Heart left ventricle (tissue), 7 donors: ENCODE results near the gene IRS2.

DNA sequence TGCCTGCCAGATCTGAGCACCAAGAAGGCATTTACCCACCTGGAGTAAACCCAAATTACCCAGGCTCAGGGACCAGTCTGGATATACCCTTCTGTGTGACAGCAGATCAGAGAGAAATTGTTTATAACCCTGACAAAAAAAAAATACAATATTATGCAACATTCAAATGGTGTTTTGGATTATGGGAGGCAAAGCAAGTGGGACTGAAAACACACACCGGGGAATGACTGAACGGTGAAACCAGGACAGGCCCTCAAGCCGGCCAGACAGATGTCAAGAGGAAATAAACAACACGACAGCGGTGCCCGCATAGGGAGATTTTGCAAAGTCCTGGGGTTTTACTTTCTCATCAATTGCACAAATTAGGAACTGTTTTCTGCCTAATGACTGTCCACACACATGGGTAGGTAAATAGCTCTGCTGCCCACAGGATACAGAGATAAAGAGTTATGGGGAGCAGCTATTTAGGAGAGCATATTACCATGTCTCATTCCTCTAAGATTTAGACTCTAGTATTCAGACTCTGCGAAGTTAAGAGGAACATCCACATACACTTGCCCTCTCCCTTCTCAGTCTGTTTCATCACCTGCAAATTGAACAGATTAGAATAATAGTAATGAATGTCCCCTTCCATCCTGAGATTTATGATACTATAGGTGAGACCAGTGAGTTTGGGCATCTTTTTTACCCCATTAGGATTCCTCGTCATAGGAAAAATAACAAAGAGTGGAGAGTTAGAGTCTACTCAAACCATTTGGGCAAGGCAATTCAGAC is 134.4 kb downstream of the IRS2 start:
- PRO-cap, 6 experiments = no peak in any of the 6 experiments
- RAMPAGE, long total RNA, 2 experiments = no peak in any of the 2 experiments
- RRBS = no CpG with 5 or more reads among the region's 8 CpGs

DNA sequence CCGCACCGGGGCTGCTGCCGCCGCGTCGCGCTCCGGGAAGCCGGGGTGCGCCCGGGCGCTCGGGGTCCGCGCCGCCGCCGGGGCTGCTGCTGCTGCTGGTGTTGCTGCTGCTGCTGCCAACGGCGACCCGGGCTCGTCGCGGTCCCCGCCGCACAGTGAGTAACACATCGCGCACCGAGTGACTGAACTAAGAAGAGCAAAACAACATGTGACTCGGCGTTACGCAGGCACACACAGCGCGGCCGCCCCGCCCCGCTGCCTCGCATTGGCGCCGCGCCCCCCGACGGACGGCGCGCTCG is at the start of gene IRS2:
TSS of gene IRS2 (minus strand) at position 164 of the 299 bp plus-strand sequence.
- PRO-cap, 6 experiments = peak in 6 of 6 experiments; most common minus-strand start position 157 of the sequence (in 5)
- RAMPAGE, long total RNA, 2 experiments = no peak in any of the 2 experiments
- RRBS = 2% methylated on average over 5 of the region's 47 CpGs

DNA sequence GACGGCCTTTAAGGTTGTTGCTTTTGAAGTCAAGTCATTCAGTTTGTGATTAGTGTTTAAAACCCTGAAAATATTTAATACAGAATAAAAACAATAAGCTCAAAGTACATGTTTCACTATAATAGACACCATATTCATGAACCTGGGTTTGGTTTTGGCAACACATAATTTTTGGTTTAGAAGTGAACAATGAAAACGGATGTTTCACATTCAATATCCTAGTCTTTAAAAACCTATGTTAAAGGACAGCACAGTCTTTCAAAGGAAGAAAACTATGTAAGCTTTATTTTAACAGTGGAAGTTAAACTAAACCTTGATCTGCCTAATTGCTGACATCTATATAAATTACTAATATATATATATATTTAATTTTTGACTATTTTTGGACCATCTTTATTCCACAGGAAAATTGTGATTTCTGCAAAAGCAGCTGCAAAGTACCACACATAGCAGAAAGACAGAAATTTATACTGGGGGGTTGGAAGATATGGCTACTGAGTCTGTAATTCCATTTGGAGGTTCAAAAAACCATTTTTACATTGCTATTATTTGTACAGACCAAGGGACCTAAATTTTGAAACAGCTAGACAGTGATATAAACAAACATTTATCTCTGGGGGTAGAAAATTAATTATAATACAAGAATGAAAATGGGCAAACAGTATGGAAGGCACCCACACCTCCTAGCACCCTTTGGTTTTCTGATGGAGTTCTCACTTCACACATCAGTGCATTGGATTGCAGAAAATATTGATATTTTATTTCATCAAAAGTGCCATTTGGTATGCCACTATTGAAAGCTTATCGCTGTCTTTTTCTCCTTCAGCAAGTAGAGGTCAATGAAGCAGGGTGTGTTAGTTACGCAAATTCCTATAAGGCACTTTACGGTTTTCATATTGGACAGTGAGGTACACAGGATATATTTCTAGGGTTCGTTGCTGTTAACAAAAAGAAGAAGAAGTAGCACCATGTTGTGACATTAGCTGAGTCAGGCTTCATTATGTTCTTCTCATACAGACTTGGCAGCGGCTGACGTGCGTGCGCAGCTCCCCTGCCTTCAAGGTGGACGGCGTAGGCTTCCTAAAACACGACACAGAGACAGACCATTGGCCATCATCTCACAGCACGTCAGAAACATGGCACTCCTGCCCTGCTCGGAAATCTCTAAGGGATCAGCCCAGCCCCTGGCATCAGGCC is 157.2 kb downstream of the COL4A1 start:
- PRO-cap, 6 experiments = no peak in any of the 6 experiments
- RAMPAGE, long total RNA, 2 experiments = no peak in any of the 2 experiments
- RRBS = no CpG with 5 or more reads among the region's 15 CpGs

DNA sequence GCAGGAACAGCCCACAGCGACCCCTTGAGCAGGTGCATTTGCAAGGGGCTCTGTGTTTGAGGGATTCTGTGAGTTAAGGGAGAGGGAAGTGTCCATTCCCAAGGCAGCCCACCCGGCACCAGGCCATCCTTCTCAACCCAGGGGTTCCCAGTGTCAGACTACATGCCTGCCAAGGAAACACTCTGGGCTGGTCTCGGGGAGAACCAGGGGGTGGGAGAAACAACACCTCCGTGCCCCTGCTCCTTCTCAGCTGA is 135.2 kb downstream of the COL4A1 start:
- PRO-cap, 6 experiments = no peak in any of the 6 experiments
- RAMPAGE, long total RNA, 2 experiments = no peak in any of the 2 experiments
- RRBS = no CpG with 5 or more reads among the region's 4 CpGs

DNA sequence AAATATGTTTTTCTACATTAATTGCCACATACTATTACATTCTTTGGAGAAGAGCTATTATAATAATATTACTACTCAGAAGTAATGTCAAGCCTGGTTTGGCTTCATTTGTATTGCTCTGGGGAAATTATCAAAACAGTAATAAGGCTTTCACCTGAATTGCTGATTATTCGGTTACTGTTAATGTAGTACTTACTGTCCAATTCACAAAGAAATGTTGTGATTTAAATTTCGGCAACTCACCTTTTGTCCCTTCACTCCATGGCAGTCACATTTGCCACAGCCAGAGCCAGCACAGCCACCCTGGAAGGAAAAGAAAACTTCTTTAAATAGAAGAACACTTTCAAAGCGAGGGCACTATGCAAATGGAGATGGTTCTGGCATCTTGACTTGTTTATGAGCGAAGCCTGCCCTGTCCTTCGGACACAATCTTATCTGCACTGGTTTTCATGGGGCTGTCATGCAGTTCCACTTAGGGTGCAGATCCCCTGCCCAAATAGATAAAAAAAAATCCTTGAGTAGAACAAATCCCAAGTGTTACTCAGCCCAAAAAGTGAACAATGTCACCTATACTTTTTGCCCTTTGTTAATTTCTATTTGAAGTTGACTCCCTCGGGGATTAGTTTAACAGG is 64.4 kb downstream of the COL4A1 start:
- PRO-cap, 6 experiments = peak in 2 of 6 experiments; most common minus-strand start position 302 of the sequence (in 2)
- RAMPAGE, long total RNA, 2 experiments = start-site peak on the minus strand in 1 of 2 experiments, centred at position 293 of the sequence, 60 reads per replicate
- RRBS = no CpG with 5 or more reads among the region's 6 CpGs

DNA sequence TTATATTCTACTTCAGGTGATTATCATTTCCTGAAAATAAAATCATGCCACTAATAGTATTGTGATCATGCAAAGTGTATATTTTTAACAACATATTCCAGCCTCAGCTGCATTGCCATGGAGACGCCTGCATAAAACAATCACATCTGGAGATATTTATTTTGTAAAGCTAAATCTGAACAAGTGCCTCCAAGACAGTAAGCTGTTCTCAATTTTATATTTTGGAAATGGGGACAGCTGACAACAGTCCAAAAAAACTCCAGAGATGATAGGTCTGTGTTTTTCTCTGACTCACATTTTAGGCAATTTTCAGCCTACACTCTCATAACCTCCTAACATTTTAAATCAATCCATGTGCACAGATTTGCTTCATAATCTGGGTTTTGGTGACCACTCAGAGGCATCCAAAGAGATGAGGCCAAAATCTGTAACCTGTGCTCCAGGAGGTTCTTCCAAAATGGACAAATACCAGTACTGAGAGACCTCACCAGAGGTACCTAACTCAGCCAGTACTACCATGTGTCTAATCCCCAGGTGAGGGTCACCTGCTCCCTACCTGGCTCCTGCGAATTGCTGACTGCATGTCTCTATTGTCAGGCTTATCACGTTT is 62.8 kb downstream of the COL4A1 start:
- PRO-cap, 6 experiments = peak in 2 of 6 experiments; most common plus-strand start position 372 of the sequence (in 2); most common minus-strand start position 129 of the sequence (in 1)
- RAMPAGE, long total RNA, 2 experiments = no peak in any of the 2 experiments
- RRBS = no CpG with 5 or more reads among the region's 3 CpGs

DNA sequence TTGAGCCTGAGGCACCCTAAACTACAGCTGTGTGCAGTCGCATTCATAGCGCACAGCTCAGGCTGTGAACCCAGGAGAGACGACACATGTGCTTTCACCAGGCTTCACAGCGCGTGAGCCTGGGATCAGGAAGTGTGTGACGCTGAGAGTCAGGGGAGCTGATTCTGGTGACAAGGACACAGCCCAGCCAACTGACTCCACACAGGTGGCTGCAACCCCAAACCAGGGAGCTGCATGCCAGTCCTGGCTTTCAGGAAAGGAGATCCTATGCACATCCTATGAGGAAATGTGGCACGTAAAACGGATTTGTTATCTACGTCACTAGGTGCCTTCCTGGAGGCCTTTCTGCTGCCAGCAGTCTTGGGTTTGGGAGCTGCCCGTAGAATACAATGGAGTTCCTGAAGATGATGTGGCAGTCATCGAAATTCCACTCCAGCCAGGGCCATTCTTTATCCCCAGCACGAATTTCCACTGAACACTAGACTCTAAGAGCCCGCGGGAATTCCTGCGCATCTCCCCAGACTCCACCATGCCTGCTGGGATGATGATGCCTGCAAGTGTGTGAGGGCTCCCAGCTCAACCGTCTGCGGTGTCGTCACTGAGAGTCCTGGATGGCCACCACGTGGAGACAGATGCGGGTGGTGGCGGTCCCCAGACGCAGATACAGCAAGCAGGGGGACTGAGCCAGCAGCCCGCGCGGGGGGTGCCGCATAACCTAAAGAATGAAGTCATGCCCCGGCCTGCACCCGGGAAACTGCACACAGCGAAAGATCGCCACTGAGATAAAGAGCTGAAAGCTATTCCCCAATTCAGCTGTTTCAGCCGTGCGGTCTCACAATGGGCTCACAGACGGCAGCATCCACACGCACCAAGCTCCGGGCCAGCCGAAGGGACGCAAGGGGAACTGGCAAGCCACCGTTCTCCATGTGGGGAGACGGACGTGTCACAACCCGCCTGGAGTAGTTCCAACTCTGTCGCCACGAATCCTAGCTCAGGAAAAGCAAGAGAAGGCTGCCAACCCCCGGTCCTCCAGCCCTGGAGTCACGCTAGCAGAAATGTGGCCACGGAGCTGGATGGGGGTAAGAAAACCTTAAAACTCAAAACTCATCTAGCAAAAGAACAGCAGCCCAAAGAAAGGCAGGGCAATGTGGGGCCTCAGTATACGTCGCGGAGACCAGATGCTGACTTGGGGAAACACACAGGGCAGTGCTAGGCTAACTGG is 41.1 kb downstream of the COL4A1 start:
- PRO-cap, 6 experiments = peak in 2 of 6 experiments; most common plus-strand start position 478 of the sequence (in 2); most common minus-strand start position 84 of the sequence (in 1)
- RAMPAGE, long total RNA, 2 experiments = no peak in any of the 2 experiments
- RRBS = 32% methylated on average over 6 of the region's 49 CpGs

DNA sequence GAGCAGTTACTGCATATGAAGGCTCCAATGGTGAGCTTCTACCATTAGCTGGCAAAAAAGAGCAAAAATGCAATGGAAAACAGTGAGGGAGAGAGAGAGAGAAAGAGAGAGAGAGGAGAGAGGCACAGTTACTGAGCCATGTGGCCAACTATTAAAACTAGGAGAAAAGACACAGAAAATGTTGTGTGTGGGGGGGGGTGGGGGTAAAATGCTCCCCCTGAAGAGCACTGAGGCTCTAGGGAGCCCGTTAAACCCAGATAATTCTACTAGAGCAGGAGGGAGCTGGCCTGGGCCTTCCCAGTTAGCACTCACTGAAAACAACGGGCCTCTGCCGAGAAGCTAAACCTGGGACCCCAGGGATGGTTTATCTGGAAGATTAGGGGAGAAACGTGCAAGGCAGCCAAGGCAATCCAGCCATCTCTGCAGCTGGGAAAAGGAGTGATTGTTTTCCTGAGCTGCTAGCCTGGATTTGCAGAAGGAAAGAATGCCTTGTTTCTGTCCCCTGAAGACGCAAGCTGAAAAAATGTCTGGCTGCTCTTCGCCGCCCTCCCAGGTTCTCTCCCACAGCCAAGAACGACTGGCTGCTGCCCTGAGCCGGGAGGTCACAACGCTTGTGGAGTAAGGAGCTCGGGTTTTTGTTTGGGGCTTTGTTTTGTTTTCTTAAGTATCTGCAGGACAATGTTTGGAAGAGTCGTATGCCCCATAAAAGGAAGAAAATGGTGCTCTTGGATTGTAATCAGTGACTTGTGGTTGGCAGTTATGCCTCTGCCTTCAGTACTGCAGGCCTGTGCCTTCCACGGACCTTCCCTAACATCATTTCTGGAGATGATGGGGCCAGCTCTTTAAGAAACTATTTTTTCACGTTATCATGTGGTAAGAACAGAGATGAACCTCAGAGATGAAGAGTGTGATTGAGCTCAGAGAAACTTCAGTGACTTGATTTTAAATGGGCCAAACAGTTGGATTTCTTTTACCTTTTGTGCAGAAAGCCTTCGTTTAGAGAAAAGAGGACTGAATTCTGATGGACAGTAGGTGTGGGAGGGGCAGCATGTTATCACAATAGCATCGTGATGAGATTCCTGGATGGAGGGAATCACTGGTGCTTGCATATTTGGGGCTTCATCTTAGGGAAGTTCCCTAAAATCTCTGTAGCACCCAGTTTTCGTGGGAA is 31.5 kb downstream of the COL4A2 start:
- PRO-cap, 6 experiments = peak in 2 of 6 experiments; most common plus-strand start position 598 of the sequence (in 2); most common minus-strand start position 313 of the sequence (in 2)
- RAMPAGE, long total RNA, 2 experiments = no peak in any of the 2 experiments
- RRBS = no CpG with 5 or more reads among the region's 17 CpGs

- PRO-cap, 6 experiments = peak in 6 of 6 experiments; most common plus-strand start chr13:110341122 (in 2); most common minus-strand start chr13:110341183 (in 2)
- RAMPAGE, long total RNA, 2 experiments = no peak in any of the 2 experiments
- RRBS = no CpG with 5 or more reads among the region's 30 CpGs
Observed at GRCh38 chr13:110341045-110342219, 34.3 kb downstream of the COL4A2 start.

GRCh38 chr13:110375871-110376461 is 68.9 kb downstream of the COL4A2 start:
- PRO-cap, 6 experiments = peak in 3 of 6 experiments; most common plus-strand start chr13:110376297 (in 1); most common minus-strand start chr13:110376309 (in 2)
- RAMPAGE, long total RNA, 2 experiments = no peak in any of the 2 experiments
- RRBS = no CpG with 5 or more reads among the region's 6 CpGs

DNA sequence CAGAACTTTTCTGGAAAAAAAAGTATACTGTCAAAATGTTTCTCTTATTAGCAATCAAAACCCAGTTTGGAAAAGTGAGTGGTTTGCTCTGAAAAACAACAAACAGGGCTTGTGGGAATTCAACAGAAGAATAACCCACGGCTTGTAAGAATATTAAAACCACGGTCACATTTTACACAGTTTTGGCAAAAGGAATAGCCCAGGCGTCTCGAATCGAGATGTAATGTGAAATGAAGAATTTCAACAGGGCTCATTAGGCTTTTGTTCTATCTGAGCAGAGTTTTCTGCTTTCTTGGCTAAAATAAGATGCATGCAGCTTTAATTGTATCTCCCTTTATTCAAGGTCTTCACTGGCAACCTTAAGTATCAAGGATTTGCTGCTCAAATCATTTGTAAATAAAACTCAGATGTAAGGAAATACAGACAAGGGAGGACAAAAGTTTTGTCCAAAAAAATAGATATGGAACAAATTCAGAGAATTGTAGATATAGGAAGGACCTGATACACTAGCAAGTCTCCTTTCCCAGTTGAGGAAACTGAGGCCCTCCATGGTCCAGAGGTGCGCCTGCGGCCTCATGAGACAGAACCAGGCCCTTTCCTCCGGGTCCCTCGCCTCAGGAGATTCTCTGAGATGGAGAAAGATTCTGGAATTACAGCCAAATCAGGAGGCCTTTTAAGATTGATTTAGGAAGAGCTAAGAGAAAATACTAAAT is 71.0 kb downstream of the COL4A2 start:
- PRO-cap, 6 experiments = no peak in any of the 6 experiments
- RAMPAGE, long total RNA, 2 experiments = no peak in any of the 2 experiments
- RRBS = no CpG with 5 or more reads among the region's 9 CpGs

DNA sequence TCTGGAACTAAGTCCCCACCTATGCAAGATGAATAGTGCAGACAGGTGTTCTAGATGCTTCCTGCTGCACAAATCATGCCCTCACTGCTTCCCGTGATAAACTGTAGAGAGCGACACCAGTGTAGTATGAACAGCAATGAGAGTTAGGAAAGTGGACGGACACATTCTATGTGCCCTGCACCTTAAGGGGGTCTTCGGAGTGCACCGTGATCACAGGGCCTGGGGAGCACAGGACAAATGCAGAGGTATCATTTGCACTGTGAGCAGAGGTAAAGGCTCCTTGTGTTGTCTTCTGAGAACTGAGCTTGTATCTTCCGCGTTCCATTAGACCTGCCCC is 93.6 kb downstream of the RAB20 start:
- PRO-cap, 6 experiments = no peak in any of the 6 experiments
- RAMPAGE, long total RNA, 2 experiments = no peak in any of the 2 experiments
- RRBS = no CpG with 5 or more reads among the region's 7 CpGs

GRCh38 chr13:110477976-110478372 is 83.5 kb downstream of the RAB20 start:
- PRO-cap, 6 experiments = no peak in any of the 6 experiments
- RAMPAGE, long total RNA, 2 experiments = no peak in any of the 2 experiments
- RRBS = no CpG with 5 or more reads among the region's 4 CpGs

- PRO-cap, 6 experiments = peak in 2 of 6 experiments; most common minus-strand start chr13:110538823 (in 2)
- RAMPAGE, long total RNA, 2 experiments = no peak in any of the 2 experiments
- RRBS = no CpG with 5 or more reads among the region's 6 CpGs
Observed at GRCh38 chr13:110538507-110539361, 22.8 kb downstream of the RAB20 start.

DNA sequence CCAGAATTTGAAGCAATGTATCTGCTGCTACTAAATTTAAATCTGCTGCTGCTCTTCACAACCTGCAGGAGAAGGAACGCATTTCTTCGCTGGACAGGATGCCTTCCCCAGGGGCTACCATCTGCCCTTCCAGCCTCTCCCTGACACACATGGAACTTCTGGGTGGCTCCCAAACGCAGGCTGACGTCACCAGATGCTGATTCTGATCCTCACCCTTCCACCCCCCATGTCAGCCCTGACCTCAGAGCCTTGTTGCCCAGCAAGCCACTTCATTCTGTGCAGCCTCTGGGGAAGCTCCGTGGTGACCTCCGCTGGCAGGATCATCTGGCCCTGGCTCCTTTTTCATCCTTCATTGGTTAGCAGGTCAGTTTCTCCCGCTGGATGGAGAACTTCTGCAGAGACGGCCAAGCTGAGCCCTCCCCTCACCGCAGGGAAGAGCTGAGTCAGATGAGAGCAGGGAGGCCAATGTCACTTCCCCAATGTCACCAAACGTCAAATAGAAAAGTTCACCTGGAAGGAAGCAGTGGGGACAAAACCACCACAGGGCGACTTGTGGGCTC is 13.9 kb upstream of the RAB20 start:
- PRO-cap, 6 experiments = no peak in any of the 6 experiments
- RAMPAGE, long total RNA, 2 experiments = no peak in any of the 2 experiments
- RRBS = no CpG with 5 or more reads among the region's 11 CpGs

DNA sequence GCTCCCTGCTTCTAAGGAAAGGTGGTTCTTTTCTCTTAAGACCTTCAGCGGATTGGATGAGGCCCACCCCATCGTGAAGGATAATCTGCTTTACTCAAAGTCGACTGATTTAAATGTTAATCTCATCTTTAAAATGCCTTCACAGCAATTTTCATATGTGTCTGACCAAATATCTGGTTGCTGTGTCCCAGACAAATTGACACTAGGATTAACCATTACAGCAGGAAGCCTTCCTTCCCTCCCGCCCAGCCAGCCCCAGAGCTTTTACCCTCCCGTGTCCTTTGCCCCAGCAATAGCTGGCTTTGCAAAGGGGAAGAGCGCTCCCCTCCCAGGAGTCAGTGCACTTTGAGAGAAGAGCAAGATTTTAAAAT is 14.9 kb upstream of the NAXD start:
- PRO-cap, 6 experiments = no peak in any of the 6 experiments
- RAMPAGE, long total RNA, 2 experiments = no peak in any of the 2 experiments
- RRBS = no CpG with 5 or more reads among the region's 6 CpGs

- PRO-cap, 6 experiments = no peak in any of the 6 experiments
- RAMPAGE, long total RNA, 2 experiments = no peak in any of the 2 experiments
- RRBS = no CpG with 5 or more reads among the region's 7 CpGs
Observed at GRCh38 chr13:110617692-110618265, 2.4 kb downstream of the NAXD start.

GRCh38 chr13:110632205-110632912 is 17.0 kb downstream of the NAXD start:
- PRO-cap, 6 experiments = no peak in any of the 6 experiments
- RAMPAGE, long total RNA, 2 experiments = no peak in any of the 2 experiments
- RRBS = no CpG with 5 or more reads among the region's 21 CpGs

DNA sequence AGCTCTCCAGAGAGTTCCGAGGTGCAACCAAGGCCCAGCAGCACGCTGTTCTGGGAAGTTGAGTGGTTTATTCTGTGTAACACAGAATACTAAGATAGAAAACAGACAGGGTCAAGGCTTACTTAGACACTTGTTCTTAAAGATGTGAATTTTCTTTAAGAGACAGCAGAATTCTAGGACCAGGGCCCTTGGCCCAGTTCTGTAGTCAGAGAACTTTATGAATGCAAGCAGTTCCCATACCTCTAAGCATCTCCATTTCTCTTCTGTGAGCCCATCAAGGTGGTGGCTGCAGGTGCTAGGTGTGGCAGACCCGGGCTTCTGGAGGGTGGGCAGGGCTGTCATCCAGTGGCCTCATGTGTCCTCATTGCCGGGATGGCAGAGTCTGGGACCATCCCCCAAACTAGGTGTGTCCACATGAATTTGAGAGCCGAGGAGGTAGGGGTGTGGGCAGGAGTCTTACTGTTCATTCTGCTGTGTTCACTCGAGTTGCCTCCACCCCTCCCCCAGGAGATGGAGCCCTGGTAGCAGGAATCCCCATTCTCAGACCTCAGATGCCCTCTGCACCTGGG is 22.2 kb downstream of the NAXD start:
- PRO-cap, 6 experiments = no peak in any of the 6 experiments
- RAMPAGE, long total RNA, 2 experiments = no peak in any of the 2 experiments
- RRBS = 90% methylated on average over 2 of the region's 6 CpGs

GRCh38 chr13:110665460-110666608 is 40.1 kb downstream of the CARS2 start:
- PRO-cap, 6 experiments = no peak in any of the 6 experiments
- RAMPAGE, long total RNA, 2 experiments = no peak in any of the 2 experiments
- RRBS = 56% methylated on average over 1 of the region's 35 CpGs